Parietal lobe (tissue), 2 donors: ENCODE results near the gene CLN5.

- RAMPAGE, long total RNA = no peak
Observed at GRCh38 chr13:73618254-73618592, 559.4 kb downstream of the KLF5 start.

GRCh38 chr13:73914035-73914759 lies 855.4 kb downstream of the KLF5 start:
- RAMPAGE, long total RNA = no peak

DNA sequence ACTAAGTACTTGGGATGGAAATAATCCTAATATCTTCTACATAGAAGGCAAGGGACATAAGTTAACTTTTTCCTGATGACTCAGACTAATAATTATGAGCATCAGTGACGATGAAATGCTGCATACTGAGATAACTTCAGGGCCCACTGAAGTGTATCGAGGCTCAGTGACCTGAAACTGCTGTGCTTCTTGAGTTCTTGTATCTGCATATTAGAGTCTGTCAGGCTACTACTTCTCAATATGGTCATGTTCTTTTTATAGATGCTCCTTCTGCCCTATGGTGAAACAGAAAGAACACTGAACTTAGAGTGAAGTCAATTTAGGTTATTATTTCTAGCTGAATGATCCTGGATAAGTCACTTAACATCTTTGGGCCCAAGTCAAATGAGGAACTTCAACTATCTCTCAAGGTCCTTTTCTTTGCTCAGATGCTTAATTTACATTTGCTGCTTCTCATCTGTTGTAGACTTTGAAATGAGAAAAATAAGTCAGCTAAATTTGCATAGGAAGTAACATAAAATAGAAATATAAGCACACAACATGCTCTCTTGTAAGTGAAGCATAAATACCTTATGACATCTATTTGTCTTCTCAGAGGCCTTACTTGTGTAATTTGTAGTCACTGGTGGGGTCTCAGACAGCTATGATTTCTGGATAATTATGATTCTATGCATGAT lies 909.1 kb downstream of the KLF5 start:
- RAMPAGE, long total RNA = no peak

DNA sequence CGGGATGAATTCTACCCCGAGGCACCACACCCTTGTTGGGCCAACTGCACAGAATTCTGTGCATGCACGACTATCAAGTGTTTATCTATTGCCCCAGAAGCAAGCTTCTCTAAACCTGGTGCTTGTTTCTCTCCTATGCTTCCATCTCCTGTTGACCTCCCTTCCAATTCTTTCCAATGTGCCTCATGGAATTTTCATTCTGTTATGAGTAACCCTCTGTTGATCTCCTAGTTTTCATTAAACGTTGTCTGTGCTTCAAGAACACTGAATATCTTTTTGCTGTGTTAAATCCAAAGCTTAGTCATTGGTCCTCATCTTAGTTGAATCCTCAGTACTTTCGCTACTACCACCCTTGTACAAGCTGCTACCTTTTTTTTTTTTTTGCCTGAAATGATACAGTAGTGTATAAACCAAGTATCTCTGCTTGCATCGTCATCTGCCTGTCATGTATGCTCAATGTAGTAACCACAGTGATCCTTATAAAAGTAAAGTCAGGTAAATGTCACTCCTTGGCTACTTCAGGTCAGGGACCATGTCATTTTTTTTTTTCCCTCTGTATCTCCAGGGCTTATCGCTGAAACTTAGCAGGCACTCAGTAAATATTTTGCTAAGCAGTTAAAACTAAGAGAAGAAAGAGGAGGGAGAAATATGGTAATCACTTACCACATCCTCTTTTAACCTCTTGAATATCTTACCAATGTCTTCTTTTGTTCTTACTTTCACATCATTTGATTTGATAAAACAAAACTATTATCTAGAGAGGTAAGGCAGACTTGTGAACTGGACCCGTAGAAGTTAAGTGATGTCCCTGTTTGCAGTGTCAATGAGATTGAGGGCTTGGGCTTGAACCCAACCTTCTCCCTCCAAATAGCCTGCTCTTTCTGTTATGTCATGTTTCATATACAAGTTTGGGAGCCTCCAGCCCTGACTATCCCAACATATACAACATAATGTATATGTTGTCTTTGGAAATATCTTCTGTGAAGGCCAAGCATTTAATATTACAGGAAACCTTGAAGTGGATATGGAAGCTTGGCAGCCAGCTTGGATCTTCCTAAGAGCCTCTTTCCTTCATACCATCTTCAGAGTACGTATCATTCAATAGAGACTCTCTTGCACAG lies 1172.2 kb downstream of the KLF5 start:
- RAMPAGE, long total RNA = no peak

GRCh38 chr13:74289974-74290988 lies 1191.7 kb downstream of the TBC1D4 start:
- RAMPAGE, long total RNA = no peak

- RAMPAGE, long total RNA = no peak
Observed at GRCh38 chr13:74442871-74443209, 1039.1 kb downstream of the TBC1D4 start.

- RAMPAGE, long total RNA = no peak
Observed at GRCh38 chr13:74575647-74576243, 906.2 kb downstream of the TBC1D4 start.

GRCh38 chr13:75406372-75406825 lies 75.6 kb downstream of the TBC1D4 start:
- RAMPAGE, long total RNA = no peak

DNA sequence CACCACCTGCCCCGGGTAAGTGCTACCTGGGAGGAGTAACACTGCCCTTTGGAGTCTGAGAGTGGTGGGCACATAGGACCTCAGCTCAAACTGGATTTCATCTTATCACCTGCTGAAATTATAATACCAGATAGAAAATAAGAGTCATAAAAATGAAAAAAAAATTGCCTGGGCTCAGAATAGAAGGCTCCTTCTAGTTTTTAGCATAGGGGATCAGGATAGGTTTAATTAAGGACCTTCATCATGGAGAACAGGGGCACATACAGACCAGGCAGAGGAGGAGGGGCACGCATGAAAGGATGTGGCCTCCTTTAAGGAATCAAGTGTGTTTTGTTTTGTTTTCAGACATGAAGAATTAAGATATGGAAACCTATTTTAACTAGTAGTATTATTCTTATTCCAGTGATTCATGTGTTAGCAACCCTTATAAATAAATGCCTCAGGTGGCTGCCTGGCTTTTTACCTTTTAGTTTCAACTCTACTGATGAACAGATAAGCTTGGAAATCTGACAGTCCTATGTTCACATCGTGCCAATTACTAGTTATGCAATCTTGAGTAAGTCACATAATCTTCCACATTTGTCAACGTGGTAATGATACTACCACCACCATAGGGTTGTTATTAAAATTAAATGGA lies 64.5 kb downstream of the TBC1D4 start:
- RAMPAGE, long total RNA = no peak

DNA sequence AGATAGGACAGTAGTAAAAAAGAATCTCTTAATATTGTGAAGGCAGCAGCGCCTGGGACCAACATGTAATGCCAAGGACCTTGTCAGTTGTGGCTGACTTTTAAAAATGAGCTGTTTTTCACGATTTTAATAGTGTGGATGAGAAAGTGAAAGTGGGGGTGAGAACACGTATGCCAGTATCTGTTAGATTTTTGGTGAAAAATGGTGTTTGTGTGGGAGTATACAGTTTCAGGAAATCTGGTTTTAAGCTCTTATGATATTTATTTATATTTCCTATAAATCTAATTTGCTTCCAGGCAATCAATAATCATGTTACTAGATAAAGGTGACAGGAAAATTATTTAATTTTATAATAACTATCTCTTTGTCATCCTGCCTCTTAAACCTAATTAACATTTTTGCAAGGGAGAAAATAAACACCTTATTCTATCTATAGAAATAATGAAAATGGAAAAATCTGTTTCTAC lies 125.3 kb downstream of the LMO7 start:
- RAMPAGE, long total RNA = no peak

DNA sequence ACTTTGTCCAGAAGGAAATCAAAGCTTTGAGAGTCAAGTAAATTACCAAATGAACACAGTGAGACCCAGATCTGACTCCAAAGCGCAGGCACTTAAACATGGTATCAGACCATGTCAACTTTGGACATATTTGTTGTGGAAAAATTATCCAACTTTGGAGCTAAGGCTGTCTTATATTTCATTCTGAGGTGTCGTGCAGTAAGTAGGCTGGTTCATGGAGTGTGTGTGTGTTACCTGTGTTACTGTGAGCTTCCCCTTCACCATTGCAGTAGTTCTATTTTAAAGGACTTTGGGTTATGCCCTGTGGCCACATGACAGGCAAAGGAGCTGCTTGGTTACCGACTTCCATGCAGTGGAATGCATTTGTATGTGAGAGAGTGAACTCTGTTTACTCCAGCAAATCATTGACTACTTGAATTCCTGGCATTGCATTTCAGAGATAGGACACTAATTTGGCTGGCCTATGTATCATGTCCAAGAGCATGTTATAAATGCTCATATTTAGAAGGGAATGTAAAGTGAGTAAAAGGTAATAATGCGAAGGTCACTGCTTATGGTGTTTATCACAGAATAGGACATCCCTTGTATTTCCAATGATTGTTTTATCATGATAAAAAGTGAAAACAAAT lies 156.3 kb downstream of the LMO7 start:
- RAMPAGE, long total RNA = no peak

- RAMPAGE, long total RNA = no peak
Observed at GRCh38 chr13:75803033-75803569, 167.0 kb downstream of the LMO7 start.

DNA sequence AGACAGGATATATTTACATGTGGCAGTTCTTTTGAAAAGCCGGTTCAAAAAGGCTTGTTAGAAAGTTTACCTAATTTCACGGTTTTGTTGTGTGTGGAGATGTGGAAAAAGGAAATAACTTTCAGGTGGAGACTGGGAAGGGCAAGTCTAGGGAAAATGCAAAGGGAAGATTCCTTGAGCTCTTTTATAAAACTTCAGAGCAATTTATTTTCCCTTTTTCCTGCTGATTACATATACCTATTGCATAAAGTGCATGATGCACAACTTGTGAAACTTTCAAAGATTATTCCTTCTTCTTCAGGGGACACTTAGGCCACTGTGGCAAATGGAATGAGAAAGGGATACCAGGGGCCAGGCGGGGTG lies 170.3 kb downstream of the LMO7 start:
- RAMPAGE, long total RNA = no peak

GRCh38 chr13:75837906-75838264 lies 201.8 kb downstream of the LMO7 start:
- RAMPAGE, long total RNA = no peak

GRCh38 chr13:76014871-76015349 lies 378.8 kb downstream of the LMO7 start:
- RAMPAGE, long total RNA = no peak

DNA sequence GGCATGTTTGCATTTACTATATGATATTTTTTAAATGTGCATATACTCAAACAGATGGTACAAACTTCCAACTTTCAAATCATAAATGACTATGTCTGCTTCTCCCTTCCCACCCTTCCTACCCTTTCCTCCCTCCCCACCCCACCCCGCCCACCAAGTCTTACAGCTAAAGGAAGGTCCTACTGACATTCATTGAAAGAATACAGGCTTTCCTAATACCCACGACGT lies 2.3 kb downstream of the KCTD12 start:
- RAMPAGE, long total RNA = no peak

DNA sequence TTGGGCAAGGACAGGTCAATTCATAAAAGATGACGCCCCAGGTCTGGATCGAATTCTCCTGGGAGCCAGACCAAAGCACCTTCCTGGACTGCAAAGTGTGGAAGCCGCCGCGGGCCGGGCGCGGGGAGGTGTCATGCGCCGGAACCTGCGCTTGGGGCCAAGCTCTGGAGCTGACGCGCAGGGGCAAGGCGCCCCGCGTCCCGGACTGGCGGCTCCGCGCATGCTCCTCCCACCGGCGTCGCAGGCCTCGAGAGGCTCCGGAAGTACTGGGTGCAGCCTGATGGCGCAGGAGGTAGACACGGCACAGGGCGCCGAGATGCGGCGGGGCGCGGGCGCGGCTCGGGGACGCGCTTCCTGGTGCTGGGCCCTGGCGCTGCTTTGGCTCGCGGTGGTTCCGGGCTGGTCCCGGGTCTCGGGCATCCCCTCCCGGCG lies at the start of gene CLN5:
Gene CLN5, plus strand, starts transcription at position 263 of the 432 bp plus-strand sequence.
- RAMPAGE, long total RNA = no peak

DNA sequence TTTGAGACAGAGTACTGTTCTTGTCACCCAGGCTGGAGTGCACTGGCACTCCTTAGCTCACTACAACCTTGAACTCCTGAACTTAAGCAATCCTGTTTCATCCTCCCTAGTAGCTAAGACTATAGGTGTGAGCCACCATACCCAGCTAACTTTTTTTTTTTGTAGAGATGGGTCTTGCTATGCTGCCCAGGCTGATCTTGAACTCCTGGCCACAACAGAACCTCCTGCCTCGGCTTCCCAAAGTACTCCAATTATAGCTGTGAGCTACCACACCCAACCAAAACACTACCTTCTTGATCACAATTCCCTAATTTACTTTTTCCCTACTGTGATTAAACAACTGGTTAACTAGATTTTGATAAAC lies 10.4 kb downstream of the FBXL3 start:
- RAMPAGE, long total RNA = no peak

DNA sequence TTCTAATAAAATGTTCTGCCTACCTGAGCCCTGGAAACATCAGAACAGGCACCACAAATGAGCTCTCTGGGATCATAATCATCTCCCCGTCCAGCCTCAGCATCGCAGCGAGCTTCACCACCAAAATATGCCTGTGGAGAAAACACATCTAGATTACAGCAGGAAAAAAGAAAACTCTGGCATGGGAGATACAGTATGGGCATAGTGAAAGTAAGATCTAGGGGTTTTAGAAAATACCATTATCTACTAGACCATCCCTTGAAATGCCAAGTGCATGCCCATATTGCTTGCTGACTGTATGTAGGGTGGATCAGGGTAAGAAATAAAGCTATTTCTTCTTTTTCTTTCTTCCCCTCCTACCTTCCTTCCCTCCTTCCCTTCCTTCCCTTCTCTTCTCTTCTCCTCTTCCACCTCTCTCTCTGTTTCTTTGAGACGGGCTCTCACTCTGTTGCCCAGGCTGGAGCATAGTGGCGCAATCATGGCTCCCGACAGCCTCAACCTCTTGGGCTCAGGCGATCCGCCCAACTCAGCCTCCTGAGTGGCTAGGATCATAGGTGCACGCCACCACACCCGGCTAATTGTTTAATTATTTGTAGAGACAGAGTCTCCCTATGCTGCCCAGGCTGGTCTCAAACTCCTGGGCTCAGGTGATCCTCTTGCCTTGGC lies 25.0 kb upstream of the FBXL3 start:
- RAMPAGE, long total RNA = no peak

DNA sequence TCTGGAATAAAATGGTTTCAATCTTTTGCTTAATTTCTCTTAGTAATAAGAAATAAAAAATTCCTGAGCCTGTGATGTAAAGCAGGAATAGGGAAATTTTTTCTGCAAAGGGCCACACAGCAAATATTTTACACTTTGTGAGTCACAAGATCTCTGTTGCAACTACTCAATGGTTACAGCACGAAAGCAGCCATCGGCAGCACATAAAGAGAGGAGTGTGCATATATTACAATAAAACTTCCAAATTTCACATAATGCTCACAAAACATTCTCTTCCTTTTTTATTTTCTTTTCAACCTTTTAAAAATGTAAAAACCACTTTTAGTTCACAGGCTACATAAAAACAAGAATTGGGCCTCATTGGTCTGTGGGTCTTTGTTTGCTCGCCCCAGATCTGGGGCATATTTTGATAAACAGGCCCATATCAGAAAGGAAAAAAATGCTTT lies 26.7 kb downstream of the MYCBP2 start:
- RAMPAGE, long total RNA = no peak